Vagina (tissue), 1 donor: ENCODE measurements around a stretch of chr12.

DNA sequence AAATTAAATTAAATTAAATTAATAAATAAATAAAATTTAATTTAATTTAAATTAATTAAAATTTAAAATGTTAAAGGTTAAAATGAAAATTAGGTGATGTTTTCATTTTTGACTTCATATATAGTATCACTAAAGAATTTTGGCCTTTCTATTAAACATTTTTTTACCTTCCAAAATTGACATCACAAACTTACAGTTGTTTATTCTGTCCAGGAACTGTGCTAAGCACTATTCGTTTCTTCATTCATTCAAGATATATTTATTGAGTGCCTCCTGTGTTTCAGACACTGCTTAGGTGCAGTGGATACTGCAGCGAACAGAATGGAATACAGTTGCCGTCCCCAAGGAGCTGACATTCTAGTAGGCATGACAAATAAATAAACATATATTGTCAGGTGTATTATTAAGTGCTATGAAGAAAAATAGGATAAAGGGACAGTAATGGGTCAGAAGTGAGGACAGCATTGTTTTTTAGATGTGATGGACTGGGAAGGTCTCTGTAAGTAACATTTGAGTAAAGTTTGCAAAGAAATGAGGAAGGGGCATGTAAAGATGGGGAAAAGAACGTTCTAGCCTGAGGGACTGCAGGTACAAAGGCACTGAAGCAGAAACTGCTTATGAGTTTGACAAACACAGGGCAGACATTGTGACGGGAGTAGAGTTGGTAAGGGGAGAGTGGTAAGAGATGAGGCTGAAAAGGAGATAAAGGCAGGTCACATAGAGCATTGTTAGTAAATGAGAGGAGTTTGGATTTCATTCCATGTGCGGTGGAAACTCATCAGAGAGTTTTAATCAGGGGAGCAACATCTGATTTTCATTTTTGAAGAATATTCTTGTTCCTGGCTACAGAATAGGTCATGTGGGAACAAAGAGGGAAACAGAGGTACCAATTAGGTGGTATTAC is 21.4 kb downstream of the TCP11L2 start:
- PRO-cap: no peak
- RAMPAGE, long total RNA: no peak

DNA sequence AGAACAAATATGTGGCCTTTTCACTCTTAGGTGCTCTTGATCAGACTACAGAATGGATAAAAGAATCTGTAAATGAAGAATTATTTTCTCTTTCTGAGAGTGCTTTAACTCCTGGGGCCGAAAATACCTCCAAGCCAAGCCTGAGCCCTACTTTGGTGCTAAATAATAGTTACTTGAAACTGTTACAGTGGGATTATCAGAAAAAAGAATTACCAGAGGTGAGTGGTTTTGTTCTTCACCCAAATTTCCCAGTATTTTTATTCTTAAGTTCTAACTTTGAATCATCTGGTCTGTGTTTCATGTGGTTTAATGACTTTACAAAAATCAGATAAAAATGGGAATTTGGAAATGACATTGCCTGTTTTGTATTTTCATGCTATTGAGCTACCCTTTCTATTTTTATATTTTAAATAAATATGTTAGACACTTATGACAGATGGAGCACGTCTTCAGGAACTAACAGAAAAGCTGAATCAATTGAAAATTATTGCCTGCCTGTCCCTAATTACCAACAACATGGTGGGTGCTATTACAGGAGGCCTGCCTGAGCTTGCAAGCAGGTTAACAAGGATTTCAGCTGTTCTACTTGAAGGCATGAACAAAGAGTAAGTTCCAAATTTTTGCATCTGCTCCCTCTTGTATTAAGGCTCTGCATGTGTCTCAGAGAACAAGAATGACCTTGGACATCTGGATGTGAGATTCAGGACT is 21.8 kb upstream of the POLR3B start:
- PRO-cap: no peak
- RAMPAGE, long total RNA: no peak

DNA sequence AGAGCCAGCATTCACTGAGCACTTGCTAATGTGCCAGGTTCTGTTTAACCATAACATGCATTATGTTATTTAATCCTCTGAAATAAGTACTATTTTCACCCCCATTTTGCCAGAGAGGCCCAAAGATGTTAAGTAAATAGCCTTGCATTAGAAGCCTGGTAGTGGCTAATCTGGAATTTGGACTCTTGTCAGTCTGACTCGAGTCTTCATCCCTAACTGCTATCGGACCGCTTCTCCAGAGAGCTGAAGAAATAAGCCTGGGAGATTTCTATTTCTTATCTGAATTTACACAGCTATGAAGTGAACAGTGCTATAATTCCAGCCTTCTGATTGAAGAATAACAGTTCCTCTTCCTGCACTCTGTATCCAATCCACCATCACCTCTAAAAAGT is 2.1 kb downstream of the POLR3B start:
- PRO-cap: no peak
- RAMPAGE, long total RNA: no peak

DNA sequence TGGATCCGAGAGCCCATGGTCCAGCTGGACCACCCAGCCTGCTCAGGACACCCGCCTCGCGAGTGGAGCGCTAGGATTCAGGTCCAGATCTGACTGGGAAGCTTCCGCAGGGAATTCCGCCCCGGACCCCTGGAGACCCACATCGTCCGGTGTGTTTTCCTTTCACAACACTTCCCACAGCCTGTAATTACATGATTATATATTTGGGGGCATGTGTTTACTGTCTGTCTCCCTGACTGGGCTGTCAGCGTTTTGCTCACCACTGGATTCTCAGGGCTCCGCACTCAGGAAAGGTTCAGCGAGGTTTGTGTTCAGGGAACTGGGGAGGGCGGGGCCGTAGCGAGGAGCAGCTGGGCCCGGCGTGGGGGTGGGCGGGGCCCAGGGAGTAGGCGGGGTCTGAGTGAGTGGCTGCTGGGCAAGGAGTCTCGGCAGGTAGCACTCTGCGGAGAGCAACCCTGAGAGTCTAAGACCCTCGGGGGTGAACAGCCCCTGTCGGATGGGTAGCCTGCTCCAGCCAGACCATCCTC is 52.2 kb upstream of the TMEM263 start:
- PRO-cap: no peak
- RAMPAGE, long total RNA: no peak

- PRO-cap: no peak
- RAMPAGE, long total RNA: no peak
Observed at GRCh38 chr12:107329464-107329946, 11.3 kb downstream of the ABTB3 start.

DNA sequence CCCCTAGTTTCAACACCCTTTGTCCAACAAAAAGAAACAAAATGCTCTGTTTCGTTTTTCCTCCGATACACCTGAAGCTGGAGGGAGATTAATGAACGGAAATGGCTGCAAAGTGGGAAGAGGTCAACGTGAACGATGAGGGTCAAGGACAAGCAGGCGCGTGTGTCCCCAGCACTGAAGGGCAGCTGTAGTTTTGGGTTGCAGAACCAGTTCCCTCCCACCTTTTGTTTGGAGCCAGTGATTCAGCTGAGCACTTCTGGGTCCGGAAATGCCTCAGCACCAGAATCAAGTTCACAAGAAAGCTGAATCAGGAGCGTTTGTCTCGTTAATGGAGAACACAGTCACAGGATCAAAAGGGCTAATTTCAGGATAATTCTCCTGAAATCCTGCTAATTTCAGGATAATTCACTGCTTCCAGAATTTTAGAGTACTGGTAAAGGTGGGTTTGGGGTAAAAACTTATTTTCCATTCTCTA is 51.0 kb upstream of the PWP1 start:
- PRO-cap: no peak
- RAMPAGE, long total RNA: no peak

- PRO-cap: no peak
- RAMPAGE, long total RNA: no peak
Observed at GRCh38 chr12:107708872-107709405, 23.3 kb downstream of the PWP1 start.

GRCh38 chr12:107761580-107762008 is 657 bp upstream of the PRDM4 start:
- PRO-cap: no peak
- RAMPAGE, long total RNA: no peak

DNA sequence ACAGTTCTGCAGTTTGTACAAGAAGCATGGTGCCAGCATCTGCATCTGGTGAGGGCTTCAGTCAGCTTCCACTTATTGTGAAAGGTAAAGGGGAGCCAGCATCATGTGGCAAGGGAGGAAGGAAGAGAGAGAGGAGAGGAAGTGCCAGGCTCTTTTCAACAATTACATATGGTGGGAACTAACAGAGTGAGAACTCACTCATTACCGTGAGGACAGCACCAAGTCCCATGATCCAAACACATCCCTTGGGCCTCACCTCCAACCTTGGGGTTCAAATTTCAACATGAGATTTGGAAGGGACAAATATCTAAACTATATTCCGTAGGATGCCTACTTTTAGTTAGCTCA is 87.3 kb upstream of the WSCD2 start:
- PRO-cap: no peak
- RAMPAGE, long total RNA: no peak

GRCh38 chr12:108119285-108119727 is 9.8 kb upstream of the WSCD2 start:
- PRO-cap: no peak
- RAMPAGE, long total RNA: no peak

DNA sequence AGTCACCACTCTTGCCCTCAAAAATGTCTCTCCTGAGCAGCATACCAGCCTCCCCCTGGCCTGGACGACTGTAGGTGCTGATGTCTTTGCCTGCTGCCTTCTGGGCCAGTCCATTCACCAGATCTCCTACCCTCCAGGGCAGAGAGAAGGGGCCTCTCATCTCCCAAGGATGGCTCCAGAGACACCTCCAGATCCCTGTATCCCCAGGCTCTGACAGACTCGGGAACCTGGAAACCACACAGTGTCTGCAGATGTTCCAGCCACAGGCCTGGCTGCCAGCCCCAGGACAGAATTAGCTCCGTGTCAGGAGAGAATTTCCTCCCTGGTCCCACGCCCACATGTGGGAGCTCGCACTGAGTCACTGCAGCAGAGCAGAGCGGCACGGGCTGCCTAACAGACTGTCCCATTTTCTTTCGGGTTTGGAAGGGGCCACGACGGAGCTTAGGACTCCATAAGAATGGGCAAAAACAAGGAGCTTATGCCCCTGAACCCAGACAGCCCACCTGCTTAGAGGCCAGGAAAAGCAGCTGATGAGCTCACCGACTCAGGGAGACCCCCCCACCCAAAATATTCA is 33.6 kb downstream of the CMKLR1 start:
- PRO-cap: bidirectional peak, plus-strand start at position 369 of the sequence, minus-strand start at position 212 of the sequence
- RAMPAGE, long total RNA: no peak

DNA sequence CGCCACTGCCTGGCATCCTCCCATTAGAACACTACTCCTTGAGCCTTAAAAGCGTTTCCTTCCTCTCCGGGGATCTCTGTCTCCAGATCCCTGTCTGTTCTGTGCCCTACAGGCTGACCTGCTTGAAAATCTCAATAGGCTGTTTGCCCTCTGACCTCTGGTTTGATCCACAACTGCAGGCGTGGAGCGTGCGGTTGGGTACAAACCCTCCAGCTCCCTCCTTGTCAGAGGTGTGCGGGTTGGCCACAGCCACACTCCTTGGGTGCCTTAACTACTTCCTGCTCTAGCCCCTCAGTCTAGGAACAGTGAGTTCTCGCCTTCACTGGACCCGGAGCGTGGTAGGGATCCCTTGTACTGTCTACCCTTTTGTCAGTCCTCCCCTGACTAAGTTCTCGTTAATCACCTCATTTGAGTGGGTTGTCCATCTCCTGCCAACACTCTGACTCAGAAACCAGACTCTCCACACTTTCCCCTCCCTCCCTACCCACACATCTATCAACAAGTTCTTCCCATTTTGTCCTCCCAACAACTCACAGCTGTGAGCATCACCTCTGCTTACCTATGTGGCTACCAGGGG is 33.0 kb downstream of the CMKLR1 start:
- PRO-cap: no peak
- RAMPAGE, long total RNA: no peak

GRCh38 chr12:108340096-108340504 is 989 bp upstream of the CMKLR1 start:
- PRO-cap: no peak
- RAMPAGE, long total RNA: no peak

DNA sequence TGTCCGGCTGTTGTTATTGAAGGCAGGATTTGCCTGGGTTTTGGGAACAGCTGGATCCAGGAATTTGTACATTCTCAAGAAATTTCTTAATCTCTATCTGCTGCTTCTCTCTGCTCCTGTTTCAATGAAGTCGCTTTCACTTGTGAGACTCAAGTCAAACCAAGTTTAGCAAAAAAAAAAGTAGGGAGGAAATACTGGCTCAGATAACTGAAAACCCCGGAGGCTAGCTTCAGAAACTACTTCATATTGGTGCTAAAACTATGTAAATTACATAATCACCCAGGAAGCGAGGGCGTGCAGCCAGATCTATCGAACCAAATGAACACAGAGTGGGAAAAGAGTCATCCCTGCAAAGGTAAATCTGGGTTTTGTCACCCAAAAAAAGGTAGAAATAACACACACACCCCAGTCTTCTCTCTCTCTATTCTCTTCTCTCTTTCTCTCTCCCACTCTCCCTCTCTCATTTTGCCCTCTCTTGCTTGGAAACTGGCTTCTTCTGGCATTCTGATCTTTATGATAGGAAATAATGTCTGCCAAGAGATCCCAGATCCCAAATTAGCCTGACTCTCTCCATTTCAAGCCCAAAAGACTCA is 68.2 kb upstream of the FICD start:
- PRO-cap: no peak
- RAMPAGE, long total RNA: no peak

DNA sequence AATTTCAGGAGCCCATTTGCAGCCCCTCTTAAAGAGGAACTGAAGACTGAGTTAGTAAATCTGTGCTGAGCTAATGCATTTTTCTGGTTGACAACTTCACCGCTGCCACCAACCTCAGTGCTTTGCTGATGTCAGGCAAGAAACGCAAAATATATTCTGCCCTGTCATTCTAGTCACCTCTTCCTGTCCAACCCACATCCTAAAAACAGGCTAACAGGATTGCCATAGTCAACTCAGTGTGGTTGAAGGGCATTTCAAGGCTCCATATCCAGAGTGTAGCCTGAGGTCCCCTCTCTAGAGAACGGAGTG is 59.3 kb upstream of the FICD start:
- PRO-cap: no peak
- RAMPAGE, long total RNA: no peak

DNA sequence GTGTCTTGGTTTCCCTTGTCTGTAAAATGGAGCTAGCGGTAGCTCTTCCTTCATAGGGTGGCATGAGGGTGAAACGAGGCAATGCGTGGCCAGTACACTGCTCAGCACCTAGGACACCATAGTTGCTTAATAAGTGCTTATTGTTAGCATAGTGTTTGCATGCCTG is 742 bp downstream of the FICD start:
- PRO-cap: no peak
- RAMPAGE, long total RNA: no peak

- PRO-cap: no peak
- RAMPAGE, long total RNA: no peak
Observed at GRCh38 chr12:108643599-108644323, 10.1 kb upstream of the SELPLG start.

DNA sequence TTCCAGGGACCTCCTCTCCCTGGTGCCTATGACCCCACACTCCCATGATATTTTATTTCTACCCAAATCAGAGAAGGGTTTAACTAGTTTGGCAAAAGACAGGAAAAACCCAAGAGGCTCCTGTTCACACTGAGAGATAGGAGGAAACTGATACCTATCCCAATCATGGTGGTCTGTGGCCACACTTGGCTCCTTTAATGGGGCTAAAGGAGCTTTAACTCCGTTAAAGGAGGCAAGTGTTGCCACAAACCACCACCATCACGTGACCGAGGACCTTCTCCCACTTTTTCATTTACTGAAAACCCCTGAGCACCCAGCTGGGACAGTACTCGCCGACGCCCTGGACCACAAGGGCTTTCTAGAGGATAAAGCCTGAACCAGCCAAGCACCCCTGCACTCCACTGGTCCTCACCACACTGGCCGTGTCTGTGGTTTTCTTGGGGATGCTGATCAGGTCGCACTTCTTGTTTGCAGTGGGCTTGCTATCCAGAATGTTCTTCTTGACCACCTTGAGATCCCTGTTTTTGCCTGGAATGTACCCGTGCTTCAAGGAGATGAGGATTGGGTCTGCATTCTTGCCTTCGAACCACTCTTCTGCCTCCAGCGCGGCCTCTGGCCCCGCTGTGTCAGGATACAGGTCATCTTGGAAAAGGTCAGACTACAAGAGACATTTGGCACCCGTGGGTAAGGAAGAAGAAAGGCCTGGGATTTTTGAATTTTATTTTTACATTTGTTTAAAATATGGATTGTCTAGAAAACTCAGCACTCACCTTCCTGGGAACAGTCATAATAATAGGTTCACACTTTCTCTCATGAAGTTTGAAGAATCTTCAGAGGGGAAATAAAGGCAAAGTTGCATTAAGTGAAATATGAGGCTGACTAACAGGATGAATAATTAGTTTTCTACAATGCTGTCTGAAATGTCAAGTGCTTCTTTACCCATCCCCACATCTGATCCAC is 14.8 kb upstream of the SELPLG start:
- PRO-cap: no peak
- RAMPAGE, long total RNA: no peak

DNA sequence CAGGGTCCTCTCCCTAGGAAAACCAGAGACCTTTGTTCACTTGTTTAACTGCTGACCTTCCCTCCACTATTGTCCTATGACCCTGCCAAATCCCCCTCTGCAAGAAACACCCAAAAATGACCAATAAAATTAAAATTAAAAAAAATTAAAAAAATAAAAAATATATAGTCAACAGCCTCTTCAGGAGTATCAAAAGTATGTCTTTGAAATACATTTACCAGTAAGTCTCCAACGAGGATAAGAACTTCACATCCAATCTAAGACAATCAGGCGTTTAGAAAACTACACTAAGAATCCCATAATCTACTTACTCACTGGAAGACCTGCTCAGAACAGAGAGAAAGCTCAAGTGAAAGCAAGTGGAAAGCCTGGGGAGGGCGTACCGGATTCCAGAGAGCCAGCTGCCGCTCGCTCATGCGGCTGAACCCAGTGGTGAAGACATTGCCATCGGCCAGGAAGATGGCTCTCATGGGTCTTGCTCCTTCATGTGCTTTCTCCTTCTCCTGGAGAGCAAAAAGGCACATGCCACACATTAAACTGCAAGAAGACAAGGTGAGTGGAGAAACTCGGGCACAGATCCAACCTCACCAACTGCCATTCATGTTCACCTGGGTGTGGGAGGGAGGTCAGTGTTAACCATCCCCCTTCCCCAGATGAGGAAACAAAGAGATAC is 23.4 kb upstream of the SELPLG start:
- PRO-cap: no peak
- RAMPAGE, long total RNA: no peak

- PRO-cap: no peak
- RAMPAGE, long total RNA: no peak
Observed at GRCh38 chr12:108696319-108697115, 34.8 kb downstream of the CORO1C start.